H9 (cell line): ENCODE data around the genes SRRM5, ZNF224, ZNF234, ZNF285, CEACAM20 and PVR.

- PRO-cap: no peak
Measured at GRCh38 chr19:43555217-43555667, 20.1 kb downstream of the XRCC1 start.

GRCh38 chr19:43562290-43563369, 12.7 kb downstream of the XRCC1 start:
- PRO-cap: no peak

DNA sequence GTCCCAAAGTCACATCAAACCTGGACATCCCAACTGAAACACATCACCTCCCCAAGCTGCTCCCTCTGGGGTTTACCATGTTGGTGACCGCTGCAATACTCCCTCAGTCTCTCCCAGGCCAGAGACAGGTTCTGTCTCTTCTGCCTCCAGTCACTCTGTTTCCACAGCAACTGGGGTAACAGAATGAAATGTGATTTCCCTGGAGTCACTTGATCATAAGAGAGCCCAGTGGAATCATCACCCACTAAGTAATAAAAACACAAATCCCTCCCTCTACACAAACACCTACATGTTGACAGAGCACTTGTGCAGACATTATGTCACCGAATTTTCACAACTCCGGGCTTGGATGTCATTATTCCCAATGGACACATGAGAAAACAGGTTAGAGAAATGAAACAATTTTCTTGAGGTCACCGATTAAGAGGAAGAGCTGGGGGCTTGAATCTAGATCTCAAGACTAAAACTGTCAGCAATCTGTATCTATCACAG, 3.3 kb downstream of the XRCC1 start:
- PRO-cap: no peak

DNA sequence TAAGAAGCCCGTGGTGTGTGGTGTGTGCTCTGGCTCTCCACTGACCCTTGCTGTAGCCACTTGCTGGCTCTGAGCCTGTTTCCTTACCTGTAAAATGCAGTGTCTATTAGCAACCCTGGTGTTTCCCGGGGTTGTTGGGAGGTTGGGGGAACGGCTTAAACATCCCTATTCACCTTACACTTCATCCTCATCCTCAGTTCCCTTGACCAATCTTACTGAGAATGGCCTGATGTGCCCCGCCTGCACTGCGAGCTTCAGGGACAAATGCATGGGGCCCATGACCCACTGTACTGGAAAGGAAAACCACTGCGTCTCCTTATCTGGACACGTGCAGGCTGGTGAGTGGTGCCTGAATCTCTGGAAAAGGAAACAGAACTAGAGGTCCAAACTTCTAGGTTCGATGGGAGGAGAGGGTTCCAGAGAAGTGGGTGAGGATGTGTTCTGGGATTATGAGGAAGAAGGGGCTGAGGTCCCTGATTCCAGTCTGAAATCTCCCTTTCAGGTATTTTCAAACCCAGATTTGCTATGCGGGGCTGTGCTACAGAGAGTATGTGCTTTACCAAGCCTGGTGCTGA, 5.9 kb downstream of the PINLYP start:
- PRO-cap: no peak

- PRO-cap: no peak
Measured at GRCh38 chr19:43611913-43612305, at the start of gene SRRM5. Gene SRRM5, plus strand, starts transcription at chr19:43612088.

- PRO-cap: bidirectional peak, plus-strand start at chr19:43667803, minus-strand start at chr19:43667480; bidirectional peak, plus-strand start at chr19:43668003, minus-strand start at chr19:43668322
Measured at GRCh38 chr19:43667413-43668402, 2.3 kb downstream of the PLAUR start.

DNA sequence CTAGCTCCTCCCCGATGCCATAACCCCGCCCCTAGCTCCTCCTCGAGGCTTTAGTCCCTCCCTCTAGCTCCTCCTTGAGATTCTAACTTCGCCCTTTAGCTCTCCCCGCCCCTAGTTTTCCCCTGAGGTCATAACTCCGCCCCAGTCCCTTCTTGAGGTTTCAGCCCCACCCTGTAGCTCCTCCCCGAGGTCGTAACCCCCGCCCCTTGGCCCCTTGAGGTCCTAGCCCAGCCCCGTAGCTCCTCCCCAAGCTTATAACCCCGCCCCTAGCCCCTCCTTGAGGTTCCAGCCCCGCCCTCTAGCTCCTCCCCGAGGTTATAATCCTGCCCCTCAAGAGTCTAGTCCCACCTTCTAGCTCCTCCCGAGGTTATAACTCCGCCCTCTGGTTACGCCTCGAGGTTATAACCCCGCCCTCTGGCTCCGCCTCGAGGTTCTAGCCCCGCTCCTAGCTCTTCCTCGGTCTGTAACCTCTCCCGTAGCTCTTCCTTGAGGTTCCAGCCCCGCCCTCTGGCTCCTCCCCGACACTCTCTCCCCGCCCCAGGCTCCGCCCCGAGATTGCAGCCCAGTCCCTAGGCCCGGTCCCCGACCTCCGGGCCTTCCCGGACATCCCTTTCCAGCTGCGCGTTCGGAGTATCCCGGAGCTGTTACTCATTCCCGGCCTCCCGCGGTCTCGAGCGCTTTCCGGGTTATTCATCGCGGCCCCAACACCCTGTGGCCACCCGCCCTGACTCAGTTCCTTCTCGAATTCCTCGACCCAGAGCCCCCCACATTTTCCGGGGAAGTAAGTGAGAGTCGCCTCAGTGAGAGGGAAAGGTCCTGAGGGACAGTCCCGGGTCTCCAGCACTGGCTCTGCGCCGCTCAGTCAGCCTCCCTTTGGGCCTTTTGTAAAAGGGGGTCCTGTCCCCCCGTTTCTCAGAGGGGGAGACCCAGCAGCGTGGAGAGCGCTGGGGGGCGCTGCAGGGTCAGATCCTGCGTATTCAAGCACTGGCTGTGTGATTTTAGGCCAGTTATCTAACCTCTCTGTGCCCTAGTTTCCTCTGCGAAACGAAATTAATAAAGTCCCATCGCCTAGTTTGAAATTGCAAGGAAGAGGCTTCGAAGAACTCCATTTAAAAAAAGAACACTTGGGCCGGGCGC, 1.2 kb downstream of the PLAUR start:
- PRO-cap: bidirectional peak, plus-strand start at position 616 of the sequence, minus-strand start at position 465 of the sequence

DNA sequence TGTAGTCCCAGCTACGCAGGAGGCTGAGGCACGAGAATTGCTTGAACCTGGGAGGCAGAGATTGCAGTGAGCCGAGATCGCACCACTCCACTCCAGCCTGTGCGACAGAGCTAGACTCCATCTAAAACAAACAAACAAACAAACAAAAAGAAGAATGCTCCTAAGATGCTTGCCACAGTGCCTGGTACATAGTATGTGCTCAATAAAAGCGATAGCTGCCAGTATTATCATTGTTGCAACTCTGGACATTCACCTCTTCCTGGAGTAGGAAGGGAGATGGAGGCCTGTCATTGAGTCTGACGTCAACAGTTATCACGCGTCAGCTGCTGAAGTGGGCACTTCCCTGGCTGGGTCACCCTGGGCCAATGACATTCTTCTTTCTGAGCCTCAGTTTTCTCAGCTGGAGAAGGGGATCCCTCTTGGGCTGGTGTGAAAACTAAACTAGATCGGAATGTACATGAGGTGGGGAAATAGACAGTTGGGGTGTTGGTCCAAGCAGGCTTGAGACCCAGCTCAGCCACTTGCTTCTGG, 4.2 kb upstream of the PLAUR start:
- PRO-cap: no peak

DNA sequence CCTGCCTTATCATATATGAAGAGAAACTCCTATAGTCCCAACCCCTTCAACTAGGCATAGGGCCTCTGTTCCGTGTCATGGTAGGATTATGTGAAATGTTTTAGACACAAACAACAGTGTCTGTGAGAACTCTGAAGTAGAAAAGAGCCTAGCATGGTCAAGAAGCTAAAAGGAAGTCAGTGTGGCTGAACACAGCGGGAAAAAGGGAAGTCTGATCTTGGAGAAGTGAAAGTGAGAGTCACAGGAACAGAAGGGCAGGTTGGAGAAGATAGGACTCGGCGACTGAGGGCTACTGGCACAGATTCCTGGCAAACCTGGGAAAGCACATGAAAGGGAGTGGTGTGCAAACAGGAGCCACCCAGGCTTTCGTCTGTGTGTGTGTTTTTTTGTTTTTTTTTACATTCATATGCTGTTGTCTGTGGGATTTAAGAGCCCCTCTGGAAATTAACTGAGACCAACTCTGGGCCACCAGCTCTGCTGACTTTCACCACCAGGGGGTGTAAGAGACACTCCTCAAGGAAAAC, 9.7 kb downstream of the SMG9 start:
- PRO-cap: no peak

DNA sequence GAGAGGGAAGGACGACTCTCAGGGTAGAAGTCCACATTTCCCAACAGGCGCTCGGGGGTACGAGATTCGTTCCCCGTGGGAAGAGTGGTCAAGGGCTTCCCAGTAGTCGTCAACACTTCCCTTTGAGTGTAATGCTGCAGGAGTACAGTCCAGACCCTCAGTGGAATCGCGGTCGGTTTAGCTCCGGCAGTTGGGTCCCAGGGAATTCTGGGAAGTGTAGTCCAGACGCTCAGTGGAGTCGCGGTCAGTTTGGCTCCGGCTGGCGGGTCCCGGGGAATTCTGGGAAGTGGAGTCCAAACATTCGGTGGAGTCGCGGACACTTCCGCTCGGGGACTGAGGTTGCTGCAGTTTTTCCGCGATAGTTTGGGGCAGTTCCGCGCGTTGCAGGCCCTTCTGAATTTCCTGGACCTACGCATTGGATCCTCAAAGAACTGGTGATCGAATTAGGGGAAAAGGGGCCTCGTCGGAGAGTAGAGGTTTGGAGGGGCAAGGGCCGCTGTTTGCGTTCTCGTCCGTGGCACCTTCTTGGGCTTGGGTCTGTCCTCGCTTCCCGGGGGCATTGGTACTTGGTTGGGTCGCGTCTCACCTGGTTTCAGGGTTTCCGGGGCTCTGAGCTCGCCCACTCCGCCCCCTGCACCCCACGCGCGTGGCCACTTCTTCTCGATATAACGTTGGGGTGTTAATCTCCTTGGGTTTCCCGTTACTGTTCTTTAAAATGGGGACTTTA, at the start of gene ZNF224:
Gene ZNF224 (plus strand): TSS at position 307 of the 727 bp plus-strand sequence.
- PRO-cap: bidirectional peak, plus-strand start at position 307 of the sequence, minus-strand start at position 130 of the sequence

GRCh38 chr19:44140741-44141988, at the start of gene ZNF234:
Gene ZNF234, plus strand, starts transcription at chr19:44141554.
- PRO-cap: bidirectional peak, plus-strand start at chr19:44141554, minus-strand start at chr19:44141412

DNA sequence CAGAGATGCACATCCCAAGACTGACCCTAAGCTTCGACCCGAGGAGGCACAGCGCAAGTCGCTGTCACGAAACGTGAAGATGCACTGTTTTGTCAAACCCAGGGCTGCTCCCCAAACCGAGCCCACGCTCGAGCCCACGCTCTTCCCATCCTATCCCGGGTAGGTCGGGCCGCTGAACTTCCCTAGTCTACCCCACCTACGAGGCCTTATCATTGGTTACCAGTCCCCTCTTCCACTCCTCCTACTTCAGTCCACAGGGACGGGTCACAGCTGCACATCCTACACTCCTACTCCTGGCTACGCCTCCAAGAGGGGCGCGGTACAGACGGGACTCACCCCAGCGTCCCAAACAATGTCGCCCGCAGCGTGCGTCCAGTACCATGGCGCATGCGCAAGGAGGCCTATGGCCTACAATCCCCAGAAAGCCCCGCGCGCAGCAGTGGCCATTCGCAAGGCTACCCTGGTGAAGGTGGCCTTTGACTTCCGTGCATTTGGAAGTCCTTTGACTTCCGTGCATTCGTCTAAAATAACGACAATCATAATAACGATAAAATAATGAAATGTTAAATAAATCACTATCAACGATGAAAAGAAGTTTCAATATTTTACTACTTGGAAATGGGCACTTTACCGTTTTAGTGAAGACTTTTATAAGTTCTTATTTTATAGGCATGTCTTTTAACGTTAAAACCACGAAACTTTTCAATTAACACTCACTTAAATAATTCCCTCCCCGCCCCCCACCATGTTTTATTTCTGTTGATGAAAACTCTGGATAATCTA, at the start of gene ZNF285:
Gene ZNF285 (minus strand): TSS at position 377 of the 783 bp plus-strand sequence.
- PRO-cap: bidirectional peak, plus-strand start at position 439 of the sequence, minus-strand start at position 368 of the sequence

DNA sequence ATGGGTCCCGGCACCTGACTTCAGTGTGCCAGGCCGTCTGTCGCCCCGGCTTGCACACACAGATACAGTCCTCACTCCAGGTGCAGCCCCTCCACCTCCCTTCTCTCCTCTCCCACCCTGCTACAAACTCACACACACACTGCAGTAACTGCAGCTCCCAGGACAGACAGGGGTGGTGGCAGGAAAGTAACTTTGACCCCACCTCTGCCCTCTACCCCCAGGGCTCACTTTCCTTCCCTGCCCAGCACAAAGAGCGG, at the start of gene CEACAM20:
Gene CEACAM20 (minus strand): TSS at position 168 of the 257 bp plus-strand sequence.
- PRO-cap: no peak

- PRO-cap: no peak
Measured at GRCh38 chr19:44587626-44588329, 25.6 kb upstream of the IGSF23 start.

DNA sequence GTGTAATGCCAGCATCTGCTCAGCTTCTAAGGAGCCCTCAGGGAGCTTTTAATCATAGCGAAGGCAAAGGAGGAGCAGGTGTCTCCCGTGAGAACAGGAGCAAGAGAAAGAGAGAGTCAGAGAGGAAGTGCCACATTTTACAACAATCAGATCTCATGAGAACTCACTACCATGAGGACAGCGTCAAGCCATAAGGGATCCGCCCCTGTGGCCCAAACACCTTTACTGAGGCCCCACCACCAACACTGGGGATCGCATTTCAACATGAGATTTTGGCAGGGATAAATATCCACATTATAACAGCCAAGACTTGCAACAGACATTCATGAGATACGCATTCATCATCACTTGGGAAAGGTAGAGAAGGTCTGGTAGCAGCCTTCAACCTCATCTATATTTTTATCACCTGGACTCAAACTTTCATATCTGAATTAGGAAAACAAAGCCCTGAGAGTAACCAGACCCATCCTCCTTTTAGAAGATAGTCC, 5.7 kb downstream of the IGSF23 start:
- PRO-cap: no peak

DNA sequence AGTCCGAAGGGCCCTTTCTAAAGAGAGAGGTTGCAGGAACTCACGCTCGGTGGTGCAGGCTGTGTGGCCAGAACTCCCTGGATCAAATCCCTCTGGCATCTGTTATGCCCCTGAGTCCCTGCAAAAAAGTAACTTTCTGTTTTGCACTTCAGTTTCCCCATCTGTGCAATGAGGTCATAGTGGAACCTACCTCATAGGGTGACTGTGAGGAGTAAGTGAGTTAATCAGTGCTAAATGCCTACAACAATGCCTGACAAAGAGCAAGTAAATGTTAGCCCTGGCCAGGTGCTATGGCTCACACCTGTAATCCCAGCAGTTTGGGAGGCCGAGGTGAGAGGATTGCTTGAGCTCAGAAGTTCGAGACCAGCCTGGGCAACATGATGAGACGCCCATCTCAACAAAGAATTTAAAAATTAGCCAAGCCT, 7.4 kb downstream of the IGSF23 start:
- PRO-cap: no peak

DNA sequence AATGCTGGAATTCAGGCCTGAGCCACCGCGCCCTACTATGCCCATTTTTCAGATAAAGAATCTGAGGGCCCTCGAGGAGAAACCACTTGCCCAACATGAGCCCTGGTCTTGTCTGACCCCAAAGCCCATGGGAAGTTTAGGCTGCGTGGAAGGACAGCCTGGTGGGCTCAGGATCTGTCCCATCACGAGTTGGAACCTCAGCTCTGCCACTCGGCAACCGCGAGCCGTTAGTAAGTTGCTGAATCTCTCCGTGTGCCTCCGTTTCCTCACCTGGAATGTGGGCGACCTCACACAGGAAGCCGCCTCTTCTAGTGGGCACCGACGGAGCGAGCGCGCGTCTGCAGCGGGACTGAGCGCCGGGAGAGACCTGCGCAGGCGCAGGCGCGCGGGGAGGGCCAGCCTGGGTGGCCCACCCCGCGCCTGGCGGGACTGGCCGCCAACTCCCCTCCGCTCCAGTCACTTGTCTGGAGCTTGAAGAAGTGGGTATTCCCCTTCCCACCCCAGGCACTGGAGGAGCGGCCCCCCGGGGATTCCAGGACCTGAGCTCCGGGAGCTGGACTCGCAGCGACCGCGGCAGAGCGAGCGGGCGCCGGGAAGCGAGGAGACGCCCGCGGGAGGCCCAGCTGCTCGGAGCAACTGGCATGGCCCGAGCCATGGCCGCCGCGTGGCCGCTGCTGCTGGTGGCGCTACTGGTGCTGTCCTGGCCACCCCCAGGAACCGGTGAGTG, at the start of gene PVR:
Gene PVR (plus strand): TSS at position 455 of the 727 bp plus-strand sequence.
- PRO-cap: bidirectional peak, plus-strand start at position 455 of the sequence, minus-strand start at position 310 of the sequence

DNA sequence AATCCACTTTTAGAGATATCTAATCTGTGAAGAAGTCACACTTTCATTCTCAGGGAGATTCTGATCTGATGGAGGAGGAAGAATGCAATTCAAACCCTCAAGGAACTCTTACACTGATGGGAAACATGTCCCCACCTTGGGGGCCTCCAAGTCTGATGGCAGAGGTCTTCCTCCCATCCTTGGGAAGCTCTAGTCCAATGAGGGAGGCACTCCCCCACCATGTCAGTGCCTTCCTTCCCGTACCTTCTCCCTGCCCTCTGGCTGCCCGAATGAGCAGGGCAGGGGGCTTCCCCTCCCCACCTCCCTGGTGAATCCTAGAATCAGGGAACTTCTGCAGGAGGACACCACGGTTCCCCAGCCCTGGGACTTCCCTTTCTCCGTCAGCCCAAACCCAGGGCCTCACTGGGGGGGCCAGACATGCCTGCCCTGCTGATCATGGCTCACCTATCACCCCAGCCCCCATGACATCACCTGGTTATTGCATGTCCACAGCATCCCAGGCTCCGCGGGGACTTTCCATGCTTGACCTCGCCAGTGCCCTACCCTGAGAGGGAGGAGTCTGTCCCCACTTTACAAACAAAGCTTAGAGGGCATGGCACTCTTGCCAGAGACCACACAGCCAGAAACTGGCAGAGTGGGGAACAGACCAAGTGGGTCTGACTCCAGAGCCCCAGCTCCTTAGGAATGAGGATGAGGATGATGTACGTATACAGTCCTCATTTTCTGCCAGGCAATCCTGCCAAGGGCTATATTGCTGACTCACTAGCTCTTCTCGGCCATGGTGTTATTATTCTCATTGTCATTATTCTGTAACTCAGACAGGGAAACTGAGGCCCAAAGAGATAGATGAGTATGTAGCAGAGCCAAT, 9.7 kb upstream of the BCL3 start:
- PRO-cap: no peak

DNA sequence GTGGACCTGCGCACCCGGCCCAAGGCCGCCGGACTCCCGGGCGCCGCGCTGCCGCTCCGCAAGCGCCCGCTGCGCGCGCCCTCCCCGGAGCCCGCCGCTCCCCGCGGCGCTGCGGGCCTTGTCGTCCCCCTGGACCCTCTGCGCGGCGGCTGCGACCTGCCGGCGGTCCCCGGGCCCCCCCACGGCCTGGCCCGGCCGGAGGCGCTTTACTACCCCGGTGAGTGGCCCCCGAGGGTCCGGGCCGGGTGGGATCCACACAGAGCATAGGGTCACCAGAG, 261 bp downstream of the BCL3 start:
- PRO-cap: no peak

DNA sequence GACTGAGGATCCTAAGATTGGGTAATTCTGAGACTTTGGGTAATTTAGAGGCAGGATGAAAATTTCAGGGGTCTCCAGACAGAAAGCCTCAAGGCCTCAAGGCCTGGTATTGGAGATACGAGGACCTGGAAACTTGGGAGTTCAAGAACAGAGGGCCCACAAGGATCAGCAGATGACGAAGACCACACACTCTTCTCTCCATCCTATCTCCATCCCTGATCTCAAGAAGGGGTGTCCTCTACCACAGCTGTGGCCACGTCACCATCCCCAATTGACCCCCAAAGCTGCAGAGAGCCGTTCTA, 1.2 kb downstream of the BCL3 start:
- PRO-cap: no peak